NCI-H460 (cell line): ENCODE data around the gene HIBADH.

DNA sequence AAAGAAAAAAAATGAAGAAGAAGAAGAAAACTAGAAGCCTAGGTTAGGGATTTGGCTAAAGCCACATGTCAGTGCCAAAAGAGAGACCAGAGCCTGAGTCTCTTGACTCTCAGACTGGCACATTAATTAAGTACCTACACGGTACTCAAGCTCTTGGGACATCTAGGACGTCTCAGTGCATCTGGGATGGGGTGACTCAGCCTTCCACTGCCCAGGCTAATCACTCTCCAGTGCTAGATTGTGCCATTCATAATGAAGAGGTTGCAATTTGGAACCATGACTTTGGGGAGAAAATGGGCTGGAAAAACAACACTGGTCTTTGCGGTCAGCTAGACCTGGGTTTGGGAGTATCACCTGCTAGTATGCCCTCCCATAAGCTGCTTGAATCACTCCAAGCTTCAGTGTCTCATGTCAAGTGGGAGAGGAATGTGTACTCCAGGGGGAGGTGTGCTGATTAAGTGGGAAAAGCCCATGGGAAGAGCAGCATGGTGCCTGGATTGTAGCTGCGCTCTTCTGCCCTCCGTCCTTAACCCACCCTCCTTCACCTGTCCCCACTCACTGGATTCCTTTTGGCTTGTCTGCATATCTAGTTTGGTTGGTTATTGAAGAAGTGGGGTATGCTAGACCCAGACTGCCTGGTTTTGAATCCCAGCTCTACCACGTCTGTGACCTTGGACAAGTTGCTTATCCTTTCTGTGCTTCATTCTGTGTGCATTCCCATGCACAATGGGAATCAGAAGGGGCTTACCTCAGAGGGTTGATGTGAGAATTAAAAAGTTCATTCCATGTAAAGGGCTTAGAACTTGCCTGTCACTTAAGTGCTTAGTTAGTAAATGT, 3.7 kb downstream of the NFE2L3 start:
RAMPAGE:
- cytosol, long total RNA: no peak
- long total RNA: no peak
- nucleus, long total RNA: no peak

GRCh38 chr7:26293804-26294558, 2.3 kb downstream of the SNX10 start:
RAMPAGE:
- cytosol, long total RNA: no peak
- long total RNA: no peak
- nucleus, long total RNA: no peak

GRCh38 chr7:26397806-26398795, 106.4 kb downstream of the SNX10 start:
RAMPAGE:
- cytosol, long total RNA: no peak
- long total RNA: no peak
- nucleus, long total RNA: no peak

GRCh38 chr7:26658642-26658999, 205.8 kb downstream of the SKAP2 start:
RAMPAGE:
- cytosol, long total RNA: no peak
- long total RNA: no peak
- nucleus, long total RNA: no peak

GRCh38 chr7:26863552-26863869, 879 bp downstream of the SKAP2 start:
RAMPAGE:
- cytosol, long total RNA: no peak
- long total RNA: no peak
- nucleus, long total RNA: no peak

GRCh38 chr7:27097892-27098252, 2.1 kb upstream of the HOXA1 start:
RAMPAGE:
- cytosol, long total RNA: no peak
- long total RNA: no peak
- nucleus, long total RNA: no peak

DNA sequence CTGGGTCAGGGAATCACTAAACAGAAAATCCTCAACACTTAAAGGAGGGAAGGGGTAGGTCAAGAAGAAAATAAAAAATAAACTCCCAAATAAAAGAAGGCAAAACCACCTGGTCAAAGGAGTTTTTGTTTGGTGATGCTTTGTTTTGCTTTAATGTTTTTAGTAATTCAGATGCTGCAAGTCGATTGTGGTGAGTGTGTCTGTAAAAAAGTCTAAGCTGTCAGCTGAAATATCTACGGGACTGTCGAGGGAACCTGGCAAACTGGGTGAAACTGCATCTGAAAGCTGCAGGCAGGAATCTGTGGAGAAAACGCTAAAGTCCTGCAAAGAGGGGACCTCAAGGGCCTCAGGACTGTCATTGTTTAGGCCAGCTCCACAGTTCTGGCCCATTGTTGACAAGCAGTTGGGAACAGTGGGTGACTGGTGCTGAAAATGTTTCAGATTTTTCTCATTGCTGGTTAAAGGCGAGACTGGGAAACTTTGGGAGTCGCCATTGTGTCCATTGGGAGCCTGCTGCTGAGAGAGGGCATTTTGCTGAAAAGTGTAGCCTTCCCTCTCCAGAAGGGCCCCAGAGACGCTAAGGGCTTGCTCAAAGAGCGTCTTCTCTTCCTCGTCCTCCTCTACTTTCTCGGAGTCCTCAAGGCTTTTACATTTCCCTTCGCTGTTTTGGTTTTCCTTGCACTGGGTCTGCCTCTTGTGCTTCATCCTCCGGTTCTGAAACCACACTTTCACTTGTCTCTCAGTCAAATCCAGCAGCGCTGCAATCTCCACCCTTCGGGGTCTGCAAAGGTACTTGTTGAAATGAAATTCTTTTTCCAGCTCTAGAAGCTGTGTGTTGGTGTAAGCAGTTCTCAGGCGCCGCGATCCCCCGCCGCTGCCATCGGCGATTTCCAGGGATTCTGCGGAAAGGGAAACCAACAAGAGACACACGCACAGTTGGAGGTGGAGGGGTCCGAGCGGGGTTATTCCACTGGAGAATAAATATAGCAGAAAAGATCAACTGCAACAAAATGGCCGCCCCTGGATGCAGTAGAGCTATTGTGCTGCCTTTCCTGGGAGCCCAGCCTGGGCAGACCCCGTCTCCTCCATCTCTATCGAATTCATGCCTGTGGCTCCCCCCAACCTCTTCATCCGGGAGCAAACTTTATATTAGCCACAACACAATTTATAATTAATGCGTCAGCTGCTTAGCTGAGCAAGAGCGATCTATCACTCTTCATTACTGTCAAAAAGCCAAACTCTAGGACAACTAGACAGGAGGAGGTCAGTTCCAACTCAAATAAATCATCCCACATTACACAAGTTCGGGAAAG, 1.5 kb downstream of the HOXA2 start:
RAMPAGE:
- cytosol, long total RNA: no peak
- long total RNA: no peak
- nucleus, long total RNA: no peak

RAMPAGE:
- cytosol, long total RNA: start-site peak on the minus strand at chr7:27122705-27123075, 23 and 27 reads in 2 replicates
- long total RNA: no peak
- nucleus, long total RNA: start-site peak on the minus strand at chr7:27122631-27122773, 141 and 56 reads in 2 replicates
Measured at GRCh38 chr7:27122452-27123468, 7.8 kb downstream of the HOXA4 start.

DNA sequence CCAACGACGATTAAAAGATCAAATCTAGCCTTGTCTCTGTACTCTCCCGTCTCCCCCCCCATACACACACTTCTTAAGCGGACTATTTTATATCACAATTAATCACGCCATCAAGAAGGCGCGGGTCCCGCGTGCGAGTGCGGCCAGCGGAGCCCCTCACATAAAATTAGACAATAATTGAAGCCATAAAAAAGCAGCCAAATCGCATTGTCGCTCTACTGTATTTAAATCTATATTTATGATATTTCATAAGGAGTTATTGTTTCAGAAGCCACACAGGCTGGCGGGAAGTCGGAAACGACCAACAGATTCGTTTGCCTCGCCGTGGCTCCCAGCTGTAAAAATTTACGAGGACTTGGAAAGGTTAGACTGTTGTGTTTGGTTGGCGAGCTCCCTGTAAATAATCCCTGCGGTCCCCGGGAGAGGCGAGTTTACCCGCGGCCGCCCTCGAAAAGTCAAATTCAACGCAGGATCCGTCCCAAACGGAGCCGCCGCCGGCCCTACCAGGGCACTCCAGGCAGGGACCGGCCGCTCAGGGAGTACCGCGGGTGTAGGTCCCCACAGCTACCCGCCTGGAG, 507 bp upstream of the HOXA9 start:
RAMPAGE:
- cytosol, long total RNA: no peak
- long total RNA: no peak
- nucleus, long total RNA: no peak

DNA sequence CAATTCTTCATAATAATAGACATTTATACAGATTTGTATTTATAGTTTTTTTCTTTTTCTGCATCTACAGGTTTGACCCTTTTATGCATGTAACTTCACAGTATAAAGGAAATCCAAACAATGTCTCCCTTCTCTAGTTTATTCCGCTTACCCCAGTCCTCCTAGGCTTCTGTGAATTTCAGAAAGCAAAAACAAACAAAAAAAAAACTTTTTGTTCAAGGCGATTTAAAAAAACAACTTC, 3.4 kb downstream of the HOXA10 start:
RAMPAGE:
- cytosol, long total RNA: no peak
- long total RNA: no peak
- nucleus, long total RNA: no peak

DNA sequence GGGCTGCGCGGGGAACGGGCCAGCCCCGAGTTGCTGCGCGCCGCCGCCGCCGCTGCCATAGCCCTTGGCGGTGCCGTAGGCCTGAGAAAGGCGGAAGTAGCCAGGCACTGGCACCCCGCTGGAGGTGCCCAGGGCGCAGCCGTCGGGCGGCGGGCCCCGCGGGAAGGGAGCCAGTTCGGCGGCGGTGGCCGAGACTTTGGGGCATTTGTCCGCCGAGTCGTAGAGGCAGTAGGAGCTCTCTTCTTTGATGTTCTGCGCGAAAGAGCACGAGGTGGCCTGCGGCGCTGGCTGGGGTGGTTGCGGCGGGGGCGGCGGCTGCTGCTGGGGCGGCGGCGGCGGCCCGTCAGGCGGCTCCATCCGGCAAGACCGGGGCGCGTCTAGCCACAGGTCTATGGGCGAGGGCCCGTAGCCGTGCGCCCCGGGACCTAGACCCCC, 531 bp downstream of the HOXA10 start:
RAMPAGE:
- cytosol, long total RNA: no peak
- long total RNA: no peak
- nucleus, long total RNA: no peak

DNA sequence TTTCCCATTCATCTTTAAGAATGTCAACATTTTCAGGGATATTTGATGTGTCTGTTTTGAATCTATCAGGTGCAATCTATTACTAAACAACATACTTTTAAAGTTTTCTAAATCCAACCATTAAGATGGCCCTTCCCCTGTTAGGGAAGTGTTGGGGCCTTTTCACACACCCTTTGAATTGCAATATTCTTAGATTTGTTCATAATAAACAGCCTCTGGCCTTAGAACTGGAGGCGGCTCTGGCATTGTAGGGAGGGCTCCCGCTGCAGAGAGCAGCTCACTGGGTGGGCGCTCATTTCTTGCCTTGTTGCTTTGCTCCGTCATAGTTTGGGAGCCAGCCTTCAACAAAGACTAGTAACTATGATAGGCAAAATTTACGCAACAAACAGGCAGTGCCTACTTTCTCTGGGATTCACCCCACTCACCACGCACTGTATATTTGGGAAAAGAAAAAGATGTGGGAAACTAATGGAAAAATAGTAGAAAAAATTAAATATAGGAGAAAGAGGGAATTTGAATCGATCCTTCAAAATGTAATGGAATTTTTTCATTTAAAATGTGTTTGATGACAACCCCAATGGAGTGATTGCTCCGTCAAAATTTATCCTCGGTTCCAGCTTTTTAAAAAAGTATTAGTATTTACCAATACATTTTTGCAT, 4.3 kb upstream of the HOXA10 start:
RAMPAGE:
- cytosol, long total RNA: no peak
- long total RNA: no peak
- nucleus, long total RNA: no peak

DNA sequence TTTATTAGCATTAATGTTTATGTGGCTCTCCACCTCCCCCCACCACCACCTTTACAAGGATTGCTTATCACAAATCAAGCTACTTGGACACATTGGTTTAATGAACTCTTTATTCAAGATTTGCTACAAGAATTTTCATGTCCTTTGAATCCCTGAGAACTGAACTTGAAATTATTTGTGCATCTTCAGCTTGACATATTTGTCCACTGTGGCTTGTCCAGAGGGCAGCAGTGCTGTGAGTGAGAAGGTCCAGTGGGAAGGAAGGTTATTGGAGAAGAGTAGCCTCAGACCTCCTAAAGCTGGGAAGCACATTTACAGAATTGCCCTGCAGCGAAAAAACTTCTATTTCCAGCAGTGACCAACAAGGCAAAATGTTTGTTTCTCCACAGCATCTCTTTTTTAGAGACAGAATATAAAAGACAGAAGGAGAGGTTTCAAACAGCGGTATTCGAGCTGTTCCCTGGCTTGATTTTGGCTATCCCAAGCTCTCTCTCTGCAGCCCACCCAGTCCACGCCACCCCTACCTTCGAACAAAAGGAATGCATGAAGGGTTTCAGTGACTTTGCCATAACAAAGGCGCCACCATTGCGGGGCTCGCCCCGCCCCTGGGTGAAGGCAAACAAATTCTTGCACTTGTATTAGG, 2.2 kb upstream of the HOXA11 start:
RAMPAGE:
- cytosol, long total RNA: no peak
- long total RNA: no peak
- nucleus, long total RNA: no peak

DNA sequence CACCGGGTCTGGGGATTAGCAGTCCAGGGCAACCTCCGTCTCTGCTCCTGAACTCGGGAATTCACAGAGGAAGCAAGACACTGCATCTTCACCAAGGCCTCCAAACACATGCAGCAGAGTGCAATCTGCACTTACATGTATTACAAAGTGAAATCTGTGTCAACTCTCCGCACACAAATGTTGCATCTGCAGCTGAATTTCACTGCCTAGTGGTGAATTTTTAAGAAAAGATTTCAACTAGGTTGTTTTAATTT, 6.0 kb downstream of the HOXA13 start:
RAMPAGE:
- cytosol, long total RNA: no peak
- long total RNA: no peak
- nucleus, long total RNA: no peak

GRCh38 chr7:27420647-27421157, 178.1 kb downstream of the EVX1 start:
RAMPAGE:
- cytosol, long total RNA: no peak
- long total RNA: no peak
- nucleus, long total RNA: no peak

DNA sequence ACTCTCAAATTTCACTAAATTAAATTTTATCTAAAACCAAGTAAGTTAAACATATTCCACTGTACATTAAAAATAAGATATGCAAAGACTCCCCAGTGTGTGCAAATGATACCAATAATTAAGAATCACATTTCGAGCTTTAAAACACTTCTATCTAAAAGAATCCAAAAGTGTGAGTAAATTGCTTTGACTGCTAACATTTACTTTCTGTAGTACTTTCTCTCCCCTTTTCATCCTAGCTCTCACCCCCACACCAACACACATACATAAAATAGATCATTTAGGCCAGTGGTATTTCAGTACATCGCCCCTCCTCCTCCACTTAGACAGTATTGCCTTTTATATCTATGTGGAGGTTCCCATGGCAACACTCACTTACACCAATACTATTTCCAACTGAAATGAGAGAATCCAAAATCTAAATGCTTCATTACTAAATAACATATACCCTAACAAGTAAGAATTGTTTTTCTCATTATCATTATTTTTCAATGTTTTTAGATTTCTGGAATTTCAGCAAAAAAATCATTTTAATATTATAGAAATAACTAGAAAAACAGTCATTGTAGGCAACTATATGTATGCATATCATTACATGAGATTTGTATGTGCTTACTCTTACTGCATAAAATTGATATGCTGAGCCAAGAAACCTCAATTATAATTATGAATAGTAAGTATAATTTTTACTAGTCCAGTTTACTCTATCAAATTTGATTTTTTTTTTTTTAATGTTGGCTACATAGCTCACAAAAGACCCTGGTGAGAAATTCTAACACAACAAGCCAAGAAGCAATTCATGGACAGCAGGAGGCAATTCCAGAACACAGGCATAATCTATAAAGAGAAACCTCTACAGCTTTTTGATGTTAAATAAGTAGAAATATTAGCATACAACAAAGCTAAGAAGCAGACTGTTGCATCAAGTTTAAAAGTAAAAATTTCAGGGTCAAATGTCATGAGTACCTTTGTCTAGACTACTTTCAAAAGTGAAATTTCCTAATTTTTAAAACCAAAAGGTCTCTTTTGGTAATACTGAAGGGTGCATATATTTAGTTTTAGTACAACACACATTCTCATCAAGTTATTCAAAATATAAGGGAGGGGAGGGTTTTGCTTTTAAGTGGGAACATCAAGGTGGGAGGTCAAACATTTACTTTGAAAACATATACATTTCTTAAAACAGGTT, 58.6 kb downstream of the HIBADH start:
RAMPAGE:
- cytosol, long total RNA: no peak
- long total RNA: no peak
- nucleus, long total RNA: no peak

GRCh38 chr7:27661981-27663064, at the start of gene HIBADH:
HIBADH (minus strand) TSS chr7:27662883.
RAMPAGE:
- cytosol, long total RNA: start-site peak on the minus strand at chr7:27662745-27662922, 516 and 354 reads in 2 replicates
- long total RNA: start-site peak on the minus strand at chr7:27662752-27662963, 249 and 846 reads in 2 replicates
- nucleus, long total RNA: start-site peak on the minus strand at chr7:27662758-27662938, 807 and 184 reads in 2 replicates

GRCh38 chr7:27795987-27796210, 55.9 kb downstream of the TAX1BP1 start:
RAMPAGE:
- cytosol, long total RNA: no peak
- long total RNA: no peak
- nucleus, long total RNA: no peak

GRCh38 chr7:27944666-27945179, 204.8 kb downstream of the TAX1BP1 start:
RAMPAGE:
- cytosol, long total RNA: no peak
- long total RNA: no peak
- nucleus, long total RNA: no peak

DNA sequence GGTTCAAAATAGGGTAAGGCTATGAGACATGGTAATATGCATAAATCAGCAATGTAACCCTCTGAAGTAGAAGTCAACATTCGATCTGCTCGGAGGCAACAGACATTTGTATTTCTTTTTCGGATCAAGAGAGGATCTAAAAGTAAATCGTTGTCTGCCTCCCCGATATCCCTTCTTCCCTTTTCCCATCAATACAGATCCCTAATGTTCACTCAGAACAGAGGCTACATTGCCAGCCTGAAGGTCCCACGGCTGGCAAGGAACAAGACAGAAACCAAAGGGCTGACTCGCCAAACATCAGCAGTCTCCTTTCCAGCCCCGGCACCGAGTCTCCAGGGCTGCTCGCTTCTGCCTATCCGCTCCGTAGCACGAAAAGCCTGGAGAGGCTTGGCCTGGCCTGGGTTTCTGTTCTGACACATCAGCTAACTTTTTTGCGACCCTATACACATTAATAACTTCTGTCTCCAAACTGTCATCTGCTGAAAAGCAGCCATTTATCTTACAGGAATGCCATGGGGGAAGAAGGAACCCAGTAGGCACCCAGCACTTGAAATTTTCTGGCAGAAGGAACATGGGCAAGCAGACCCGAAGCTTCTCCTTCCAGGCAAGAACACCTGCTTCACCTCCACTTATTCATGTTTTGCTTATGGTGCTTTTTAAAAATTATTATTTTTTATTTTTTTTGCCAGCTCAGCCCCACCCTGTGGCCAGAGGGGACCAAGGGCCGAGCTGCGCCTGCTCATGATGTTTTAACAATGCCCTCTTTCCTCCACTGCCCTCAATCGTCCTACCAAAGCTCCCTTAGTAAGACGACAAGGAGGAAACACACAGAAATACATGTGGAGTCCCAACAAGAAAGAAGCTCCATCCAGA, 86.3 kb downstream of the JAZF1 start:
RAMPAGE:
- cytosol, long total RNA: no peak
- long total RNA: no peak
- nucleus, long total RNA: no peak